Measurements from ENCODE around the genes CYRIA, MSGN1 and WDR35.

- PRO-cap, result no peak
Measured at GRCh38 chr2:15298775-15299182, 262.4 kb downstream of the NBAS start.

DNA sequence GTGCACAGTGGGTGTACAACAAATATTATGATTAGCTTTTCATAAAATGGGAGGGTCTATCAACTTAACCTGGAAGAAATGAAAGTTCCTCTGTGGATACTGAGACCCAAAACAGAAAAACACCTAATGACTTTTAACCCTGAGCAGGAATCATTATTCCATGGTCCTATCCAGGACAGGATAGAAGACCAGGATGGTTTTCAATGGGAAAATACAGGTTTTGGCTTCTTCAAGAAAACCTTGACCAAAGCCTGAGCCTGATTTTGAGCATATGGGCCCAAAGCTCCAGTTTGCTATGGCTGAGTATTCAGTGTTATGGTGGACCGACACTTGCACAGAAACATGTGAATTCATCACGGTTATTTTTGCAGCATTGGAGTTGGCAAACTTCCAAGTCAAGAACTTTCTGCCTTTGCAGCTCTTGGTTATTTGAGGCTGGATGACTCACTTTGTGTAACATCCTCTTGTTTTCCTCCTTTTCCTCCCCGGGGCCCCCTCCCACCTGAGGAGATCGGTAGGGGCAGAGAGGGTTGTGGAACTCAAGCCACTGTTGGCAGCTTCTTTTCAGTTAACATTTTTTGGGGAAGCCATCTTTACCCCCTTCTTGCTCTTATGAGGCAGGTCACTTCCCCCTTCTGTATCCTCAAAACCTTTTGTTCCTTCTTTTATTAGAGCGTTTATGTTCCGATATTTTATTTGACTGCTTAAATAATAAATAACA lies 48.5 kb downstream of the DDX1 start:
- PRO-cap, result no peak

GRCh38 chr2:15964880-15965438 lies 24.6 kb downstream of the MYCN start:
- PRO-cap, result no peak

- PRO-cap, result no peak
Measured at GRCh38 chr2:16069504-16070717, 129.6 kb downstream of the MYCN start.

DNA sequence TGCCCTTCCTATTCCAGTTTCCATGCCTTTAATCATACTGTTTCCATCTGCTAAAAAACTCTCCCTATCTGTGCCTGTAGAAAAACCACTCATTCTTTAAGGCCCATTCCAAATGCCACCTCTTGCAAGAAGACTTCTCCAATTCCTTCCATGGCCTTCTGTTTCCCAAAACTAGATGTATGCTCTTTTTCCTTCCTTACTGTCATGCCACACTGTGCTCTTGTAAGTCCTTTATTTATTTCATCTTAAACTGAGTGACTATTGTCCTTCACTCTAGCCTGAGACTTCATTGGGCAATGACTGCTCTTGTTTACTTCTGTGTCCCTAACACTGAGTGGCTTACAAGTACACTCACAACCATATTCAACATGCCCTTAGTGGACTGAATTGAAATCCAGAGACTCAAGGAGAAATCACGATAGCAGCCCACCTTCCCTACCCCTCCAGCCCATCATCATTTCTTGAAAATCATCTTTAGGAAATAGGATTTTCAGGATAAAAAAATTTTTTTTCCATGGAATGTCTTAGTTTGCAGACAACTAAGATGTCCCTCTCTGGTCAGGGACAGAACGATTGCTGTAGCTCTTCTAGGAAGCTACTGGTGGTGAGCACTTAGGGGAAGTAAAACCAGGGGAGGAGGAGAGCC lies 80.8 kb downstream of the CYRIA start:
- PRO-cap, result no peak

DNA sequence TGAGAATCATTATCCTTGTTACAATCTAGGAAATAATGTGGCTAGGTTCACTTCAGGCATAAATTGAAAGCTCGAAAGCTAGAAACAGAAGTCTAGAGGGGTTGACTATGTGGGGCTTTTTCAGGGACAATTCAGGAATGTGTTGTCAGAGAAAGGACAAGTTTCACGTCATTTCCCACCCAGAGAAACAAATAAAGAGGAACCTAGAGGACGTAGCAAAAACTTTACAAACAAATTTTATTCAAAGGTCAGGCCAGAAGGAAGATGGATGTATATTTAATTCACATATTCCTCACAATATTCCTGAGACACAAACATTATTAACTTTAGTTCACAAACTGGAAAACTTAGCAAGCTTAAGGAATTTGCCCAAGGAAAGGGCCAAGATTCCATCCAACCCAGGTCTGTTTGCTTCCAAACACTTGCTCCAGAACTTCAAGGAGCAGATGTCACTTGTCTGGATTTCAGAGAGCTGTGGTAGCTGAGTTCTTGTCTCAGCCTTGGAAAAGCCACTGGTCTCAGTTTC lies 7.4 kb downstream of the CYRIA start:
- PRO-cap, result no peak

DNA sequence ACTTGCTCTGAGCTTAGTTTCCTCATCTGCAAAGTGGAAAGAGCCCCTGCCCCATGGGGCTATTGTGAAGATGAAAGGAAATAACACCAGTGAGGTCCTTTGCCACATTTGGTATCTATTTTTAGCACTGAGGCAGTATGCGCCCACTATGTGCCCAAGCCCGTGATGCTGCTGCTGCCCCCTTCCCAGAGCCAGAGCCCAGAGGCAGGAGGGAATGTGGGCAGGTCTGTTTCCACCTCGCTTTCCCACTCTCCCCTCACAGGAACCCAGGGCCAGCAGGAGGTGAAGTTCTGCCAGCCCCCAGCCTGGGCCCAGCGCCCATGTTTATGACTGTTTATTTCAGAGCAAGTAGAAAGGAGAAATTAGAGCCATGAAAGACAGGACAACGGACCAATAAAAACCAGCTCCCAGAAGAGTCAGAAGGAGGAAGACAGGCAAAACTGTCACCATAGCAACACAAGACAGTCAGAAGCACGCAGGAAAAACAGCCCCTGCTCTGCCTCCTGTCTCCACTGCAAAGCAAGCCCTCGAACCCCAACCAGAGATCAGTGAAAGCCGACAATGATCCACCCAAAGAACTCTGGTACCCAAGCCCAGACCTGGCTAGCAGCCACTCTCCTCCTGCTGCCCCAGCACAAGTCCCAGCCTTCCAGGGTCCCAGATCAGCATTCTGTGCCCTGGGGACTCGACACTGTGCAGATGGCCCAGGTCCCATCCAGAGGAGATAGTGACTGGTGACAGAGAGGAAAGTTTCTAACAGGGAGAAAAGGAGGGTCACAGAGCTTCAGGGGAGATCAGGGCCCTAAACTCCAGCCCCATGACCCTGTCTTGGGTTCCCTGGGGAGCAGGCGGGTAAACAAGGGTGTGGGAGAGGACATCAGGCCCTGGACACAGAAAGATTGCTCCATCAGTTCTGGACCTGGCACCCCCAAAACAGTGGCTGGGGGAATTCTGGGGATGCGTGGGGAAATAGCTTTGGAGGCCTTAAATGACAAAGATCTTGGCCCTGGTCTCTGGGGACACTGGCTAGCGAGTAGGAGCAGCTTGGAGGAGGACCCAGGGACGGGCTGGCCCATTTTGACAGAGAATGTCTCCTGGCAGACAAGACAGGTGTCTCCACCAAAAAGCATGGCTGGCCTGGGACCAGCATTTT lies 1.3 kb downstream of the CYRIA start:
- PRO-cap, result unidirectional peak, plus-strand start at position 1,075 of the sequence

GRCh38 chr2:16665417-16665758 lies 246 bp downstream of the CYRIA start:
- PRO-cap, result bidirectional peak, plus-strand start at chr2:16665537, minus-strand start at chr2:16665606

- PRO-cap, result bidirectional peak, plus-strand start at chr2:16666009, minus-strand start at chr2:16665828
Measured at GRCh38 chr2:16665759-16666686, at the start of gene CYRIA. TSS of gene CYRIA (minus strand) at chr2:16665834.

DNA sequence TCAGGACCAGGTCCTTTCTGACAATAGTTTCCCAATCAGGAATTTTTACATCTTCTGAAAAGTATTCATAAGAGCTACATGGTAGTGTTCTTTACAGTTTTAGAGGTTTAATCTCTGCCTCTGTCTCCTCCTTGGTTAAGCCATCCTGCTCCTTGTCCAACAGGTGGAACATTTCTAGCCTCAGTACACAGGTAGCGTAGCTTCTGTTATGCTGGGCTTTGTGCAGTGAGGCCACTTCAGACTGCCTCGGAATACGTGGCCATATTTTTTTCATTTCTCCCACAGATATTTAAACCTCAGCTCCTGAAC lies 39.0 kb upstream of the CYRIA start:
- PRO-cap, result no peak

DNA sequence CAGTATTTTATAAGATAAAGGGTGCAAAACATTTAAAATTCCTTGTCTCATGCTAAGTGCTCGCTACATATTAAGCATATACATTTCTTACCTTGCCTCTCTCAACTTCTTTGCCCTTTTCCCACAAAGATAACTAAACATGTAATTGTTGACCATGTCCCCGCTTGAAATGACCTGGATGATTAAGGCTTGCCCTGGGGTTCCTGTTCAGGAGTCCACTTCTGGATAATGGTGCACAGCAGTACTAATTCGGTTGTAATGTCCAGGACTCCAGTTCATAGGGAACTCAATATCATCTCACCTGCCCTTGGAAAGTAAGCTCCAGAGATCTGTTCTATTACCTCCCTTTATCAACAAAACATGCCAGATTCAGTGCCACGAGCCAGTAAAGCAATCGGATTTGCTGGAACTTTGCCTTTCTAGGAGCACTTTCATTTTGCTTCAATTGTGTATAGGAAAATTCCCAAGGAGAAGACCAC lies 162.4 kb upstream of the CYRIA start:
- PRO-cap, result no peak

GRCh38 chr2:17538799-17539449 lies 1.6 kb upstream of the VSNL1 start:
- PRO-cap, result bidirectional peak, plus-strand start at chr2:17539158, minus-strand start at chr2:17538935

- PRO-cap, result no peak
Measured at GRCh38 chr2:17648794-17649264, 104.8 kb downstream of the SMC6 start.

- PRO-cap, result no peak
Measured at GRCh38 chr2:17763554-17764485, 9.9 kb downstream of the GEN1 start.

DNA sequence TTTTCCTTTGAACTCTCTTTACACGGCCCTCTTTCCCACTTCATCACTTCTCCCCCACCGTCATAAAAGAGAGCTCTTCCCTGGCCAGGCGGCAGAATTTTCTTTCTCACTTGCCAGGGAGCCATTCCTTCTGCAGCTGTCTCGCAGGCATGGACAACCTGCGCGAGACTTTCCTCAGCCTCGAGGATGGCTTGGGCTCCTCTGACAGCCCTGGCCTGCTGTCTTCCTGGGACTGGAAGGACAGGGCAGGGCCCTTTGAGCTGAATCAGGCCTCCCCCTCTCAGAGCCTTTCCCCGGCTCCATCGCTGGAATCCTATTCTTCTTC lies at the start of gene MSGN1:
Gene MSGN1 (plus strand): TSS at position 91 of the 325 bp plus-strand sequence.
- PRO-cap, result no peak

GRCh38 chr2:19711406-19712178 lies 190.2 kb downstream of the TTC32 start:
- PRO-cap, result no peak

- PRO-cap, result no peak
Measured at GRCh38 chr2:19900406-19900791, 1.4 kb downstream of the TTC32 start.

- PRO-cap, result no peak
Measured at GRCh38 chr2:19962687-19963490, 27.0 kb downstream of the WDR35 start.

DNA sequence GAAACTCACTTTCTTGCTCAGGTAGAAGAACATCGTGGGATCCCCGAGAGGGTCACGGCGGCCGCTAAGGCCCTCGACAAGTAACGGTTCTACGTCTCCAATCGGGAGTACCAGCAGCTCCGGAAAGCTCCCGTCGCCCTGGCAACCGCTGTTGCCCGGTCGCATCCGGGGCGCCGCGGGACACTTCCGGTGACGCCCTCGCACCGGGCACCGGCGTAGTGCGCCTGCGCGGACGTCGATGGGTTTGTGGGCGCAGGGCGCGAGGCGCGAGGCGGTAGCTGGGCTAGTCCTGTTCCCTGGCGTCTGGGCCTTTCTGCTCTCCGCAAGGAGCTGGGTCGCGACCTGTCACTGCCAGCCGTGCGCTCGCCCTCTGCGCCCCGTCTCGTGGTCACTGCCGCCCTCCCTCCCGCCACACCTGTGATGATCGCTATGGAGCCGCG lies at the start of gene WDR35:
Gene WDR35 (minus strand): TSS at position 123 of the 440 bp plus-strand sequence.
- PRO-cap, result bidirectional peak, plus-strand start at position 229 of the sequence, minus-strand start at position 126 of the sequence

GRCh38 chr2:20052446-20053313 lies 1.3 kb upstream of the LAPTM4A start:
- PRO-cap, result bidirectional peak, plus-strand start at chr2:20052570, minus-strand start at chr2:20052554; bidirectional peak, plus-strand start at chr2:20052761, minus-strand start at chr2:20052650; unidirectional peak, minus-strand start at chr2:20052933

All from neuron (in vitro differentiated cells).